Placental epithelial cell (primary cell): ENCODE measurements around the gene METTL21A.

DNA sequence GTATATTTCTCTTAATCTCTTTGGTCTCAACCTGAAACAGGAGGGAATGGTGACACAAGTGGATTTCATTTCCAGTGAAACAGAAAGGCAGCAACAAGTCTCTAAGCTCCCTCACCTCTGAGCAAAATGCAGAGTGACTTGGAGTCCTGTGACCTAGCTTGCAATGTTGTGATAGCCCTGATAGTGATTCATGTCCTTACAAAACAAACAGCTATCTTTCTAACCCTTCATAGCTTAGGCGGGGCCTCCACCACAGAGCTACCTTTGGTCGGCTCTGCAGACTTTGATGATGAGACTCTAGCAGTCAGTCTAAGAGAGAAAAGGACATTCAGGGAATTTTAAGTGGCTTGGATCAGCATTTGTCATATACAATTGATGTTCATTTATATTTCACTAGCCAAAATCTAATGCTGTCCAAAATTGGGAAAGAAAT is 137.6 kb upstream of the PARD3B start:
- CAGE, long polyA plus RNA = no peak

DNA sequence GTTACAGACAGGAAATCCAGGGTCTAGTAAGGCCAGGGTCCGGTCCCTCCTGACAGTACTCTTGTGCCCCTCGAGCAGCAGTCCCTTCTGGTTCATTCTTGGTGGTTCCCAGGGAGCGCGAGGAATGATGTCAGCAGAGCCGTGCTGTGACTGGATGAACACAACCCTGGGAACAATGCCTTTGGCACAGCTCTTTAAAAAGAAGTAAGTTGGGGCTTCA is 33.9 kb downstream of the PARD3B start:
- CAGE, long polyA plus RNA = no peak

DNA sequence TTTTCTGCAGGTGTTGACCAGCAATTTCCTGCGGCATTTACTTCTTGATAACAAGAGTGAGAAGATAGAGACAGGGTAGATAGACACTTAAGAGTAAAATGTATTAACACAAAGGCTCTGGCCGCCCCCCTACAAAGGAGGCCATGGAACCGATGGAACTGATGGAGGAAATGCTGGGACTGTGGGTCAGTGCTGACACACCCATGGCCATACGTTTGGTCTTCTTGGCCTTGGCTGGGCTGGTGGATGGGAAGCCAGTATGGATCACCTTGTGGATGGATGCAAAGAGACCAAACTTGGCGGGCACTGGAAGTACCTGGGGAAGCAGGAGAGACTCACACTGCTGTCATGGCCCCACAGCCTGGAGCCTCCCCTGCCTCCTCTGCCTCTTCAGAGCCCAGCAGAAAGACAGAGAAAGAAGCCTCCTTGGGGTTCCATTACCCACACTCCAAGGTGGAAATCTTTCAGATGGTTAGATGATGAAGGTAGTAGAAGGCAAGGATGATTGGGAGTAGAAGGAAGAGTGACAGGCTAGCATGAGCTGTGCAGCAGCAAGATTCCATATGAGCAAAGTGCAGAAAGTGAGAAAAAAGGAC is 429.0 kb upstream of the NRP2 start:
- CAGE, long polyA plus RNA = no peak

- CAGE, long polyA plus RNA = no peak
Measured at GRCh38 chr2:205615271-205616069, 66.8 kb upstream of the NRP2 start.

DNA sequence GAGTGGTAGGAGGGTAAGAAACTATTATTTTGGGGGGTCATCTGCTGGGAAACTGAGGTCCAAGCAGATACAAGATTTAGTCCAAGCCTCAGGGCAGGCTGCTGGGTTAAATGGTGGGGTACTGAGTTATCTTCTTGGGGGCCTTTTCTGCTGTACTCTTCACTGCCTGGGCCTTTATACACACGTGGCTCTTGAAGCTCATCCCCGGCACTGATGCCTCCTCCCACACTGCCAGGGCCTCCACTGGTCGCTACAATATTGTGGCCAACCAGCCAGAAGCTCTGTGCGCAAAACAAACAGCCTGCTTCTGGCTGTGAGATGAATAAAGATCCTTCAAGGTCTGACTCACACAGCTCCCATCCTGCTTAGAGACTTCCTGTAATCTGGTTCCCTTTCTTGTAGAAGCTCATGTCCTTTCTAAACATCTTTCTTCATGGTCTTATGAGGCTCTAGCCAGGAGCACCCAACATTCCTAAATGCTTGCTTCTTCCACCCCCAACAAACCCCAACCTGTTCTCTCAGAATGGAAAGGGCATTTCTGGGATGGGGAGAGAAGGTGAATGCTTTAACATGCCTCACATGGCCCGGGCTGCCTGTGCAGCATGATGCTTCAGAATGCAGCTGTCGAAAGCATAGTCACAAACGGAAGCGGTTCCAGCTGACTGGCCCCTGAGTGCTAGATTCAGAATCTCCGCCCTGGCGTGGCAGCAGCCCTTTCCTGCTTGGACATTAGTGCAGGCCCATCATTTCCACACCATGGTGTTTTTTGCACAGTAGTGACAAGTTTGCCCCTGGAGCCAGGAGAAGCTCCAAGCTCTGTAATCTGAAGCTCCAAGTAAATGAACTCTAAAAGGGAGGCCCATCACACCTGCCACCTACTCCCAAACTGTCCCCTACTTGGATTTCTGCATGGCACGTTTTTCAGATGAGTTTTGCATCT is 24.6 kb downstream of the NRP2 start:
- CAGE, long polyA plus RNA = no peak

GRCh38 chr2:205732256-205732803 is 50.0 kb downstream of the NRP2 start:
- CAGE, long polyA plus RNA = no peak

DNA sequence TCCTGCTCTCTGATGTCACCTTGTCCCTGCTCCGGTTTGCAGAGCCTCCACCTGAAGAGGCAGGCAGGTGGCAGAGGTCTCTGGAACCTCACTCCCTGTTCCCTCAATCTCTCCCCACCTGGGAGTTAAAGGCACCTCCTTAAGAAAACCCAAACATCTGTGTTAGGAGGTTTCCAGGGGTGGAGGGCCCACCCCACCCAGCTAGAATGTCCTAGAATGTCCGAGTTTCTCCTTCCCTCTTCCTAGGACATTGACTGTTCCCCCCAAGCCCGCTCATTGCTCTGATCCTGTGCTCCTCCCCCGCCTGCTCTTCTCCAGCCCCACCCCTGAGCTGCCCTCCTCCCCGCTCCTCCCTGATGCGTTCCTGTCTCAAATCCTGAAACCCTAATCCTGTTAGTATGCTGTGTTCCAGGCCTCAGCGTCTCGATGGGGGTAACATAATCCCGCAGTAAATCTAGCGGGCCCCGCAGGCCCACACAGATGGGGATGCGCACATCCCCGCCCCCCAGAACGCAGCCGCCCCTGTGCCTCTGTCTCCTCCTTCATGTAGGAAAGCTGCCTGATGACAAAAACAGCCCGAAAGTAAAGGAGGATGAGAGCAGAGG is 51.3 kb downstream of the NRP2 start:
- CAGE, long polyA plus RNA = no peak

DNA sequence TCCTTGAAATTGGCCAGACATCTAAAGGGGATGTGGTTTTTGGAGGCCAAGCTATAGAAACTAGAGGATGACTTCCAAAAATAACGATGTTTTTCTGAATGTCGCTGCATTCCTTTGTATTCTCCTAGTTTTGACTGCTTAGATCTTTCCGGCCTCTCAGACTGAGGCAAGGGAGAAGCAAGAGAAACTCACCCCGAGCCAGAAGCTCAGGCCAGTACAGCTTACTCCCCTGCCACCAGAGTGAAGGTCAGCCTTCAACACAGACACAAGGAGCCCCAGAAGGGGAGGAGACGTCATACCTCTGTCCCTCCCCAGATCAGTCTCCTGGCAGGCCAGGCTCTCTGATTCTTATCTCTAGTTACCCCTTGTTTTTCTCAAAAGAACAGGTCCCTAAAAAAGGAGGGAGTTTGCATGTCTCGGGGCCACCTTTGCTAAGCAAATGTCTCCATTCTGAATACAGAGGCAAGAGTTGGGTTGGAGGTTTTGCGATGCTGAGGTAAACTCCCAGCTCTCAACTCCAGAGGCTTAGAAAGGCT is 62.0 kb downstream of the NRP2 start:
- CAGE, long polyA plus RNA = no peak

GRCh38 chr2:205997155-205998386 is 88.4 kb downstream of the INO80D start:
- CAGE, long polyA plus RNA = no peak

- CAGE, long polyA plus RNA = no peak
Measured at GRCh38 chr2:206150903-206151598, 8.2 kb downstream of the NDUFS1 start.

- CAGE, long polyA plus RNA = no peak
Measured at GRCh38 chr2:206212862-206213157, 361 bp downstream of the CMKLR2 start.

DNA sequence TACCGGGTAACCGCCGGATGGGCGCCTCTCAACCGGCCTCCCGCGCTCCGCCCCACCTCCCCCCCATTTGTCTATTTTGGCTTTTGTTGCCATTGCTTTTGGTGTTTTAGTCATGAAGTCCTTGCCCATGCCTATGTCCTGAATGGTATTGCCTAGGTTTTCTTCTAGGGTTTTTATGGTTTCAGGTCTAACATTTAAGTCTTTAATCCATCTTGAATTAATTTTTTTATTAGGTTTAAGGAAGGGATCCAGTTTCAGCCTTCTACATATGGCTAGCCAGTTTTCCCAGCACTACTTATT is 32.4 kb upstream of the ADAM23 start:
- CAGE, long polyA plus RNA = no peak

DNA sequence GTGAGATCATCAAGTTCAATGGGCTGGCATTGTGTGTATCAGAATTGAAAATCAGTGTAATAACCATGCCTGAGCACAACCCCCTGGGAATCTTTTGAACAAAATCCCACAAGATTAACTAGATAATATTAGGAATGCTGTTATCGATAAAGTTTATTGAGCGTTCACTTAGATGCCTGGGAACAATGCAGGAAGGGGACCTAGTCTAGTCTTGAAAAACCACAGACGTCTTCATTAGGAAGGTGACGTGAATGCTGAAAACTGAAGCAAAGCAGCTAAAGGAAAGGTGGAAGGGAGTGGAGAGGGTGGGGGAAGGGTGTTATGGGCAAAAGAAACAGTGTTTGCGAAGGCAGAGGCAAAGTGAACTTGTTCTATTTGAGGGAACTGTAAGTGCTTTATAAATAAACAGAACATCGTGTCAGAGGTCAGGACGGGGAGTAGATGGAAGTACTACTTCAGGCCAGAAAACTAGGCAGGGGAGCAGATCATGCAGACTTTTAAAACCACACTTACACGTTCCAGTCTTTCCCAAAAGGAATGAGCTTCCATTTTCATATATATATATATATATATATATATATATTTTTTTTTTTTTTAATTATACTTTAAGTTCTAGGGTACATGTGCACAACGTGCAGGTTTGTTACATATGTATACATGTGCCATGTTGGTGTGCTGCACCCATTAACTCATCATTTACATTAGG is 57.8 kb downstream of the FASTKD2 start:
- CAGE, long polyA plus RNA = no peak

DNA sequence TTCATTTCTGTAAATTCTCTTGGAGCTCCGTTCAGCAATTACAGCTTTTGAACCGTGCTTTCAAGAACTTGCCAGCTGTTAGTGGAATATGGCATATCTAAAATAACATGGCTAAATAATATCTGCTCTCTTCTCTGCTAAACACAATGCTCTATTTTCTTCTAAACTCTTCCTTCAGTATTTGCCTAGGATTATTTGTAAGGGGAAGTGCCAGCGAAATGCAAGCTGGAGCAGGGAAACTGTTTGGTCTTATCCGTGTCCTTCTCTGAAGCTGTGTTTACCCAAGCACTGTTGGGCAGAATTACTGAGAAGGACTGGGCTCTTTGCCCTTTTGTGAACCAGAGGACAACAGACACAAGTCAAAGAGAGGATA is 23.6 kb downstream of the CPO start:
- CAGE, long polyA plus RNA = no peak

GRCh38 chr2:207075830-207076599 is 89.7 kb downstream of the KLF7 start:
- CAGE, long polyA plus RNA = no peak

GRCh38 chr2:207166271-207166782 is 579 bp upstream of the KLF7 start:
- CAGE, long polyA plus RNA = no peak

DNA sequence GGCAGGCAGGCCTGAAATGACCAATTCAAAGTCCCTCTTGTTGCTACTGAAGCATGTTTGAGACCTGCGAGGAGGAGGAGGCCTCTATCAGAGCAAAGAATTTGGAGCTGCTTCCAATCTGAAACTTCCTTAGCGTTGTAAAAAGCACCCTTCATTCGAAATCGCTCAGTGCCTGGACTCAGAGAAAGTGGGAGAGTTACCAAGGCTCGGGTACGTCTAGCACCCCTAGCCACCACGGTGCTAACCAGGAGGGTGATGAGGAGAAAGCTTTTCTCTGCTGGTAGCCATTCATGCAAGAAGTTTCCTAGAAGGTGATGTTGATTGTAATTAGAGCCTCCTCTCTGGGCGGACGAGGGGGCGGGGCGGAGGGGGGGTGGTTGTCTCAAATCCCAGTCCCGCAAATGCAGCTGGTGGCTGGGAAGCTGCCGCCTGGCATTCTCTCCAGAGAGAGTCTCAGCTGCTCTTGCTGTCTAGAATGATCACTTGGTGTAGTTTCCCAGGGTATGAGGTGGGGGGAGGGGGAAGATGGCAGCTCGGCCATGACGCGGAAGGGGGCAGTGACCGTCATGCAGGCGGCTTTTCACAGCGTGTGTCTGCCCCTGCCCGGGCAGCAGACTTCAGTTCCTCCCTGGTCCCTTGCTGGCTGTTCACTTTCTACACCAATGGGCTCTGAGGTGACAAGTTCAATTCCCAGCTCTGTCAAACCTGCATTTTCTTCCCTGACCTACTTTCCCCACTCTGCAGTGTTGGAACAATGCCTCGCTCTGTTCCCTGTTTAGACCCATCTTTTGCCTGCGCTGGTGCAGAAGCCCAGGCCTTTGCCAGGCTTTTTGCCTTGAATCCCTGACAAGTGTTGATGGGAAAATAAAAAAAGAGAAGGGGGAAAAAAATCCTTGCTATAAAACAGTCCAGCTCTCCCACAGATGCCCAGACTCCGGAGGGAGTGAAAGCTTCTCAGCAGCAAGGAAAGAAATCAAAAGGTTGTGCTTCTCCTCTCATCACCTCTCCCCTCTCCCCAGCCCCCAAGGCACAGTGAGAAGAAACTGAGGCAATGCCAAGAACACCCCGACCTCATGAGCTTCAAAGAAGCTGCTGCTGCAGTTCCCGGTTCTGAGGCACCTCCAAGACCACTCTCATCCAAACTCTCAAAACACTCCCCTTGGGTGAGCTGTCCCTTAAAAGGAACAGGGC is 61.5 kb upstream of the KLF7 start:
- CAGE, long polyA plus RNA = no peak

DNA sequence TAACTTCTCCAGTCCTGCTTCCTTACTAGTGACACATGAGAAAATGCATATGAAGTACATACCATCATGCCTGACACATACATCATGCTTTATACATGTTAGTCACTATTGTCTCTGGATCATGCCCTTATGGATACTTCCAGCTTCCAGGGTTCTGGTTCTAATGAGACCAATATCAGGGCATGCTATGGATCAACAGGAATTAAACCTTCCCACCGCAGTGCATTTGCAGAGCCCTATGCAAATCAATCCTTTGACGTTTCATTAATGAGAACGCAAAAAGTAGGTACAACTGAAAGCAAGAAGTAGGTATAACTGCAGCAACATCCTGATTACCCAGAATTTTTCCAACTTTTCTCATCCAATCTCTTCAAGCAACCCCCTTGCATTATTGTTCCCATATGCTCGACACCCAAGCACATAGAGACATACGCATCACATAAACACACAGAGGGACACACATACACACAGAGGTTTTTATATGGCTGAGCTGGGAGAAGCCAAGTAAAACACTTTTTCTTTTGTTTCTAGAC is 168.2 kb upstream of the KLF7 start:
- CAGE, long polyA plus RNA = no peak

DNA sequence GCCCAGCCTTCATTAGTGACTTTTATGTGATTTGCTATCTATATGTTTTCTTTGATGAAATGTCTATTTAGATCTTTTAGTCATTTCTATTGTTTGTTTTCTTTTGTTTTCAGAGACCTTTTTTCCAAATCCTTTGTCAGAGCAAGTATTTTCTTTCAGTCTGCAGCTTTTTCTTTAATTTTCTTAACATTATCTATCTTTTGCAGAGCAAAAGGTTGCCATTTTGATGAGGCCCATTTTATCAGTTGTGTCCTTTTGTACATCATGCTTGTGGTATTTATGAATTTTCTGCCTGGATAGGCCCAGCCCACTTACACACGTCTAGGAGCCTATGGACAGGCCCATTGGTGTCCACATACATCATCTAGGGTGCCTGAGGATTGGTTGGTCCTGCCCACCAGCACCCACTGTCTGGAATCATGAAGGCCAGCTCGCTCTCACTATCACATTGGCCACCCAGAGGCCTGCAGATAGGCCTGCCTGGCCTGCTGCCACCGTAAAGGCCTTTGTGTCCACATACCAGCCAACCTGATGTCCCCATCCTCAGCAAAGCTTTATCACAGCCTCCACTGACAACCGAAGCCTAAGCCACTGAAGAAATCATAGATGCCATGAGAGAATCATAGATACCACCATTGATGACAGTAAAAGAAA is 40.4 kb downstream of the METTL21A start:
- CAGE, long polyA plus RNA = no peak

DNA sequence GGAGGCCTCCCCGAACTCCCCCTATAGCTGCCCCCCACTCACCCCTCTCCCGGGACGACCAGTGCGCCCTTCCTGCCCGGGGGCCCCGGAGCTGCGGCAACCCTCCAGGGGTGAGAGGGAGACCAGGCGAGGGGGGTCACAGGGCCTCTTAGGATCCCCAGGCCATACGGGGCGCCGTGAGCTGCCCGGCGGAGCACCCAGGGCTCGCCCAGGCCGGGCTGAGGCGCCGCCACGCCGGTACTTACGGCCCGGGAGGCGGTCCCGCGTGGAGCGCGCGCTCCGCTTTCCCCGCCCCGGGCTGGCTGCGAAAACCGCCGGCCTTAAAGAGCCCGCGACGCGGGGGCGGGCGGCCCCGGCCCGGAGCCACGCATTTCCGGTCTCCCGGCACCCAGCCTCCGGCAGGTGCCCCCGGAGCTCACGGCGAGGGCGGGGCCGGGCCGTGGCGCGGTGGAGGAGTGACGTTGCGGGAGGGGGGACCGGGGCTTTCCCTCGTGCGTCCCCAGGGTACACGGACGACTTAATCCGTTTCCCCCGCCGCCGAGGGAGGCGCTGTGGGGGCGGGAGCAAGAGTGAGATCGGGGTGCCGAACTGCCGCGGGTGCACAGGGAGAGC is at the start of gene METTL21A:
METTL21A (minus strand) TSS at position 375 of the 612 bp plus-strand sequence.
- CAGE, long polyA plus RNA = no peak